Jurkat, Clone E6-1 (cell line): ENCODE measurements around the gene ZNRF4.

DNA sequence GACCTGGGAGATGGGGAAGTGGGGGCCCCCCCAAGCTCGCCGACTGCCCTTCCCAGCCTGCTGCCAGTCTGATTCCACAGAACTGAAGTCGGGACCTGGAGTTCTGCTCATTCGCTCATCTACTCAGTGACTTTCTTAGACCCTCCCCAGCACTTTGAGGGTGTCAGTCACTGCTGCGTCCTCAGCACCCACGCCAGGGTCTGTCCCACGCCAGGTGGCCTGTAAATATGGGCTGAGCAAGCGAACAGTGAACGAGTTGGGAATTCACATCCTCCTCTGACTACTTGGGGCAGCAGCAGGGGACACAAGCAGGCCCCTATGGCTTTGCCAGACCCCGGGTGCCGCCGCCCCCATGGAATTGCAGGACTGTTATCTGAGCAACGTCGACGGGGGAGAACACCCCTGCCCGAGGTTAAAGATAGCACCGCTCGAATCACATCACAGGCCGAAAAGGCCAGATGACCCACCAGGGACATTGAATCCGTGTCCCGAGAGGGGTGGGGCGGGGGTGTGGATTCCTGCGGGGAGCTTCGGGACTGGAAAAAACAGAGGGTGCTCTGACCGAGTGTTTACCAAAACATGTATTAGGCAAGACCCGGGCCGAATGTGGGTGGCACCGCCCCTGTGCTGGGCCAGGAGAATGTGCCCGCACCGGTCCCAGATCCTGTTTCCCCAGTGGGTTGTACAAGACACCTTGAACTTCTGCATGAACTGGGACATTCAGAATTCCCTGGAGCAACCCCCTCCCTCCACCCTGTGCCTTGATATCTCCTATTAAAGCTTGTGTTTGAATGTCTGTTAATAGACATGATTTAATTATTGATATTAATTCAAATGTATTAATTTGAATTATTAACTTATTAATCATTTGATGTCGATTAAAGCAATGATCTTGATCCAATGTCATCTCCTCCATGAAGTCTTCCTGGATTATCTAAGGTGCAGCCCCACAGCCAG lies 9.1 kb downstream of the FEM1A start:
- RRBS: 97% methylated on average over 5 of the region's 31 CpGs

- RRBS: no CpG with 5 or more reads among the region's 27 CpGs
These were observed 1.5 kb downstream of the UHRF1 start for GRCh38 chr19:4910631-4911463.

DNA sequence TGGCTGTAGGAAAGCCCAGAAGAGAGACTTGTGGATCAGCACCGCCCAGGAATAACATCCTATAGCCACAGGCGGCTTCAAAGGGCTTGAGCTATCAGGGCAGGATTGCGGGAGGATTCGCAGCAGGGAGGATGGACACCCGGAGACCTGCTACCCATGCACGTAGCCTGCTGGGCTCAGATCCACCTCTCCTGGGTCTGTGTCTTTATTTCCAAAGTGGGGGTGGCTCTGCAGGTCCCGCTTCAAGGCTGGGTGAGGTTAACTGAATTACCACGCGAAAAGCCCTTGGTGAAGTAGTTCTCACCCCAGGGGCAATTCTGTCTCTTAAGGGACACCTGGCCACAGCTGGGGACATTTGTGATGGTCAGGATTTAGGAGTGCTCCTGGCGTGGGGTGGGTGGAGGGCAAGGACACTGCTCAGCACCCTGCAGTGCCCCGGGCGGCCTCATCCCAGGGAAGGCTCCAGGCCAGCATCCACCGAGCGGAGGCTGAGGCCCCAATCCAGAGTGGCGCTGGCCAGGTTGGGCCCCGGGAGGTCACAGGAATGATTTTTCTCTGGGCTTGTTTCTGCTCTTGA lies 14.9 kb downstream of the KDM4B start:
- RRBS: 100% methylated on average over 4 of the region's 16 CpGs

DNA sequence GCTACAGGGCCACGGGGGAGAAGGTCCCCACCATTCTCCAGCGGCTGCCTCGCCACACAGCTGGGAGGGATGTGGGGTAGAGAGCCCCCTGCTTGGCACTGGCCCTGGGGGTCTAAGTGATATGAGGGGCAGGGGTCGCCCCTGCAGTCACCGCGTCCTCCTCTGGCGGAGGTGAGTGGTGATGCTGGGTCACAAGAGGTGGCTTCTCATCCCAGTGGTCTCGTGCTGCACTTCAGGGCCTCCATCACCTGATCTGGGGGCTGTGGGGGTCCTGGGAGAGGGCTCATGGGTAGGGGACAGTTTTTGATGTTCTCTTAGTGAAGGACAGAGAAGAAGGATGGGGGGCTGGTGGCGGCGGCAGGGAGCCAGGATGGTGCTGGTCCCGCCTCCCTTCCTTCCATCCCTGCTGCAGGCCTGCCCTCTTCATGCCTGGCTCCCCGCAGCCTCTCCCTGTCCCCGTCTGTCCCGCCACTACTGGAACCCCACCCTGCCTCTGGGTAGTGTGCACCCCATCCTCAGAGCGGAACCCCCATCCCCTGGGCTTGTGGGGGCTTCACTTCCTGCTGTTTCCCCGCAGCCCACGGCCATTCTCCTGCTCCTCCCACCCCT lies 36.9 kb downstream of the KDM4B start:
- RRBS: no CpG with 5 or more reads among the region's 17 CpGs

GRCh38 chr19:5097573-5098227 lies 128.8 kb downstream of the KDM4B start:
- RRBS: no CpG with 5 or more reads among the region's 17 CpGs

- RRBS: 67% methylated on average over 1 of the region's 11 CpGs
These were observed 157.9 kb downstream of the KDM4B start for GRCh38 chr19:5126781-5127198.

DNA sequence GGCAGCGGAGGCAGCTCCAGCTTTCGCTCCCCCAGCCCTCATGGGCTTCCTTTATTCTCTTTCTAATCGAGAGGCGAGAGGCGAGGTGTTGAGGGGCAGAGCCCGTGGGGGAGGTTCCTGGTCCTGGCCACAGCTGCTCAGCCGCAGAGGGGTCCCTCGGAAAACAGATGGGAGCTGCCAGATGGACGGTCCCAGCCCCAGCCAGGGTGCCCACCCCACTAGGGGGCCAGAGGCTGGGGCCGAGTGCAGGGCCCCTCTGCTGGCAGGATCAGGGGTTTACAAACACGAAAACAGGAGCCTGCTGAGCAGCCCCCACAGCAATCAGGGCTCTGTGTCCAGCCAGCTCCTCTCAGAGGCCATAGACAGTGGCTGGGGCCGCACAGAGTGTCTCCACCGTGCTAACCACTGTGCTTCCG lies 182.0 kb downstream of the KDM4B start:
- RRBS: no CpG with 5 or more reads among the region's 14 CpGs

GRCh38 chr19:5152930-5153379 lies 184.0 kb downstream of the KDM4B start:
- RRBS: 59% methylated on average over 6 of the region's 15 CpGs

DNA sequence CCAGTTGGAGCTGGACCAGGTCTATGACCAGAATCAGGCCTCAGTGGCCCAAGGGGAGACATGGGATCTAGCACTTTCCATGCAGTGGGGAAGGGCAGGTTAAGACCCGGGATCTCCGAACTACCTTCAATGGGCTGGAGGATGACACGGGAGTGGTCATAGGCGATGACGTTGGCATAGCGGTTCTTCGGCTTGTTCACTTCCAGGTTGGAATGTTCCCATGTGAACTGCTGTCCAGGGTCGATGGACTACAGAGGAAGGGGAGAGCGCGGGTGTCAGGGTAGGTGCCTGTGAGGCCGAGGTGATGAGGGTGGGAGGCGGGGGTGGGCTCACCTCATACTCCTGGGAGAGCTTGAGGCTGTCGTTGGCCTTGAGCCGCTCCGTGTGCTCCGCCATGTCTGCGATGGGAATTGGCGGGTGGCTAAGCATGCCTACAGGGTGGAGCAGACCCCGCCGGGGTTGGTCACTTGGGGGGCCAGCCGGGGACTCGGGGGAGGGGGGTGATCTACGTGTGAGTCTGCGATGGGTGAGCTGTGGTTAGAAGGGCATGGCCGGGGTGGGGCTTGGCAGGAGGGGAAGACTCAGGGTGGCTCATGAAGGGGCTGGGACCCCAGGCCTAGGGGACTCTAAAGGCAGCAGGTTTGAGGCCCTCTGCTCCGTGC lies 125.3 kb downstream of the PTPRS start:
- RRBS: 100% methylated on average over 3 of the region's 26 CpGs

- RRBS: no CpG with 5 or more reads among the region's 7 CpGs
These were observed 84.5 kb downstream of the PTPRS start for GRCh38 chr19:5255950-5256579.

- RRBS: 76% methylated on average over 4 of the region's 21 CpGs
These were observed at the start of gene ZNRF4 for GRCh38 chr19:5455245-5455715. Gene ZNRF4, plus strand, starts transcription at chr19:5455417.

- RRBS: 0% methylated on average over 2 of the region's 33 CpGs
These were observed 37.0 kb downstream of the SAFB2 start for GRCh38 chr19:5585298-5586303.

DNA sequence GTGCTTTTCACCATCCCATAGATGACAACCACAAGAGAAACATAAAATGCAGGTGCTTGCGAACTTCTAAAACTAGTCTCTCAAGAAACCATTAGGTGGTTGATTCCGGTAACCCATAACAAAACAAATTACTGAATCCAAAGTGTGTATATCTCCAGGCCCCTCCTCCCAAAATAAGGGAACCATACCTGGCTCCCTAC lies 12.3 kb downstream of the SAFB2 start:
- RRBS: no CpG with 5 or more reads among the region's 2 CpGs

DNA sequence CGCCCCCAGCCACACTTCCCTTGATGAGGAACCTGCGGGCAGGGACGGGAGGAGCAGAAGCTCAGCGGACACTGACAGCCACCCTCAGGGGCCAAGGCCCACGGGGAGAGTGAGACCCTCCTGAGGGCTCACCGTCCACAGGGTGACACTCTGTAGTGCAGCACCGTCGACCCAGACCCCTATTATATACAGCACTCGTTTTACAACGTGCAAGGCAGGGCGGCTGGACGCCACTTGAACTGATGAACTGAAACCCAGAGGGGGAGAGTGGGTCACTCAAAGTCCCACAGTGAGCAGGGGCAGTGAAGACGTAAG lies 627 bp downstream of the MICOS13 start:
- RRBS: no CpG with 5 or more reads among the region's 13 CpGs

GRCh38 chr19:5690398-5691194 lies 501 bp downstream of the RPL36 start:
- RRBS: 1% methylated on average over 3 of the region's 58 CpGs

DNA sequence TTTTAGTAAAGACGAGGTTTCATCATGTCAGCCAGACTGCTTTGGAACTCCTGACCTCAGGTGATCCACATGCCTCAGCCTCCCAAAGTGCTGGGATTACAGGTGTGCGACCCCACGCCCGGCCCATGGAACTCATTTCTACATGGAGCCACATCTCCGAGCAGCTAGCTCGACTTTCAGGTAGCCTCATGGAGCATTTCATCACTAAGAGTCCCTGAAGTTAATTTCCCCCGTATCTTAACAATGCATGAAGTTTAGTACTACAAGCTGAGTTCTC lies 6.3 kb downstream of the LONP1 start:
- RRBS: no CpG with 5 or more reads among the region's 7 CpGs

GRCh38 chr19:5802211-5802701 lies 2.6 kb upstream of the NRTN start:
- RRBS: no CpG with 5 or more reads among the region's 28 CpGs

DNA sequence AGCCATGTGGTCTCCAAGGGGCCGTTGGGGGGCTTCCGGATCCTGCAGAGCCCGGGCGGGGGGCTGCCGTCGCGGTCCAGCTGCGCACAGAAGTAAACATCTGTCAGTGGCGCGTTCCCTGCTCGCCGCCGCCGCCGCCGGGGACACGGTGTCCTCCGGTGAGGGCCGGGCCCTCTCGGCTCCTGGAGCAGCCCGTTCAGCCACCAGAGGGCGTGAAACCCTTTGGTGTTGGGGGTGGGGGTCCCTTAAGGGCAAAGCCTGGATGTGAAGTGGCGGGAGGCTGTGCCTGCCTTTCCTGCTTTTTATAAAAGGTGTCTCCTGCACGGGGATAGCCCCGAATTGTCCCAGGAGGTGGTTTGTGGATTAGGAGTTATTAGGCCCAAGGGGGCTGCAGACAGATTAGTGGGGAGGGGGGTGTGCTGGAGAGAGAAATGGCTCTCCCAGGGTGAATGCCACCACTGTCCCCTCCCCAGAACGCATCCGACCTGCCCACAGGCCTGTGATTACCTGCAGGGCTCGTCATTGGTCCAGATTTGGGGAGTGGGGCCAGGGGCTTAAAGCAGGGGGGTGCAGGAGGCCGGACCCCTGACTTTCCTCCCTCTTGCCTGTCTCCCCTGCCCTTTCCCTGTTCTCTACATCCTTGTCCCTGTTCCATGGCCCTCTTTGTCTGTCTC lies 1.1 kb downstream of the NRTN start:
- RRBS: 4% methylated on average over 14 of the region's 29 CpGs

DNA sequence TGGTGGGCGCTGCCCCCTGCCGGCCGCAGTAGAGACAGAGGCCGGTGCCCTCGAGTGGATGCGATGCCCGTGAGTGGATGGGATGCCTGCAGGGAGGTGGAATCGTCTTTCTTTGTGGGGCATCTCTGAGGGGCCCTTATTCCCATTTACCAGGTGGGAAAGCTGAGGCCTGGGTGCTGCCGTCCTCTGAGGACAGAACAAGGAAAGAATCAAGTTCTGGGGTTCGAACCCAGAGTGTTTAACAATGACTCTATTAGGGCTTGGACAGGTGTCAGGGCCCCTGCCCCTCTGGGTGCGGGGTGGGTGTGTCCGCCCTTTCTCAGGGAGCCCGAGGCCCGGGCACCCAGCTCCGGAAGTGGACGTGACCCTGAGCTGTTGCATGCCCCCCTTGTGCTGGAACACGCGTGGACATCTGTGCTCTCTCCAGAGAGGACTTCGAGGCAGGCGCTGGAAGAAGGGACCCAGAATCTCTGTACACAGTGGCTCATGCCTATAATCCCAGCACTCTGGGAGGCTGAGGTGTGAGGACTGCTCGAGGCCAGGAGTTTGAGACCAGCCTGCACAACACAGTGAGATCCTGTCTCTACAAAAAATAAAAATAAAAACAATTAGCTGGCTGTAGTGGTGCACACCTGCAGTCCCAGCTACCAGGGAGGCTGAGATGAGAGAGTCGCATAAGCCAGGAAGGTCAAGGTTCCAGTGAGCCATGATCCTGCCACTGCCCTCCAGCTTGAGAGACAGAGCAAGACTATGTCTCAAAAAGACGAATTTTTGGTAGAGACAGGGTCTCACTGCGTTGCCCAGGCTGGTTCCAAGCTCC lies 10.7 kb downstream of the NDUFA11 start:
- RRBS: 9% methylated on average over 2 of the region's 24 CpGs

GRCh38 chr19:5894636-5895668 lies 8.6 kb downstream of the NDUFA11 start:
- RRBS: no CpG with 5 or more reads among the region's 40 CpGs